AG09309 (cell line): ENCODE results near the genes SNRNP200 and ARID5A.

- RRBS: no CpG with 5 or more reads among the region's 4 CpGs
Measured at GRCh38 chr2:95820226-95821163, 171.1 kb downstream of the ANKRD36C start.

GRCh38 chr2:95883723-95884659, 107.6 kb downstream of the ANKRD36C start:
- RRBS: no CpG with 5 or more reads among the region's 14 CpGs

DNA sequence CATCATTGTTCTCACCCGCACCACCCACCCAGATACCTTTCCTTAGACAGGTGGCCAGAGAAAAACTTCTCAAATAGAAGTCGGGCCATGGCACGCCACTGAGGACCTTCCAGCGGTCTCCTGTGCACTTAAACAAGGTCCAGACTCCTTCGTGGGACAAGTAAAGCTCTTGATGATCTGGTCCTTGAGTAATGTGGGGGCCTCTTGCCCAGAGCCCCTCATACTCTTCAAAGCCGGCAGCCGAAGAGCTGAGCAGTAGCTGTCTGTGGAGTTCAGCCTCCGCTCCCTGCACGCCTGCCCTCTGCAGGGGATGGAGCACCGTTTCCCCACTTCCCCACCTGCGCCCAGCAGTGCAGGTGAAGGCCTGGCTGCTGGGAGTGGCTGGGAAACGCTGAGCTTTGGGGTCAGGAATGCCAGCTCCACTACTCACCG, 18.1 kb upstream of the ANKRD36C start:
- RRBS: no CpG with 5 or more reads among the region's 13 CpGs

- RRBS: no CpG with 5 or more reads among the region's 11 CpGs
Measured at GRCh38 chr2:96091543-96091831, 24.9 kb downstream of the ADRA2B start.

GRCh38 chr2:96131267-96131940, 6.9 kb downstream of the ASTL start:
- RRBS: no CpG with 5 or more reads among the region's 11 CpGs

DNA sequence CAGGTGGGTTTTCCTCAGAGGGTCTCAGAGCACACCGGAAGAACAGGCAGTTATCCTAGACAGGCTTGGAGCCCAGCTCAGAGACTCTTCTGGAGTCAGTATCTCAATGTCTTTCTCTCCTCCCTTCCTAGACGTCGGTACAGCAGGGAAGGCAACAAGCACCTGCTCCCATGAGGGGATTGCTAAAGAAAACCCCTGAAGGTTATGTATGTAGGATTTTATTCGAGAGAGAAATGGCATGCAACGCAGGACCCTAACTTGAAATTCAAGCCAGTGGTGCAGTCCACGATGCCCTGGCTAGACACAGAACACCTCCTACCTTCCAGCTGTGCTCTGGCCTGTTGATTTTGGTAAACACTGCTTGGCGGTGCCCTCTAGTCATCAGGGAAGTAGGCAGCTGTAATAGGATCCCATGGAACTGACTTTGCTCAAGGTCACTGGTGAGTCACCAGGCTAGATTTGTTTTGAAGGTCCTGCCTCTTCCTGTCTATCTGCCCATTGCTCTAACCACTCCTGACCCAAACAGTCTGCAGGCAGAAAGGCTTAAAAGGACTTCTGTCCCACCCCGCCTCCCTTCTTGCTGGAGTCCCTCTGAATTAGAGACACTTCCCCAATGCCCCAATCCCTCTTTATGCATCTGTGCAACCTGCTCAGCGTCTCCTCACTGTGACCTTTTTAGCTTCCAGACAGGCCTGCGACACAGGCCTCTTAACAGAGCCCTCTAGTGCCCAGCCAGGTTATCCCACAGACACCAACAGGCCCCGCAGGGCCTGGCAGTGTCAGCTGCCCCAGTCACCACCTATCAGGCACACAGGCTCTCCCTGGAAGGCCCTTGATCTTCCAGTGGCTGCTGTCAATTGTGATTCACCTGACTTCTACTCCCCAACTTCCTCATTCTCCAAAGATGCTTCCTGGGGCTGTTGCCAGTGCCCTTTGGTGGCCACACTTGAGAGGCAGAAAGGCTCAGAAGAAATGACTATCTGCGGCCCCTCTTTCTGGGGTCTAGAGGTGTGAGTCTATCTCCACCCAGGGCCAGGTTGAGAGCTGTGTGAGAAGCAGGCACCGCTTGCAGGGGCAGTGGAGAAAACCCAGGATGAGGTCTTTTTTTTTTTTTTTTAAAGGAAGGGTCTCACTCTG, 5.3 kb downstream of the TMEM127 start:
- RRBS: no CpG with 5 or more reads among the region's 13 CpGs

DNA sequence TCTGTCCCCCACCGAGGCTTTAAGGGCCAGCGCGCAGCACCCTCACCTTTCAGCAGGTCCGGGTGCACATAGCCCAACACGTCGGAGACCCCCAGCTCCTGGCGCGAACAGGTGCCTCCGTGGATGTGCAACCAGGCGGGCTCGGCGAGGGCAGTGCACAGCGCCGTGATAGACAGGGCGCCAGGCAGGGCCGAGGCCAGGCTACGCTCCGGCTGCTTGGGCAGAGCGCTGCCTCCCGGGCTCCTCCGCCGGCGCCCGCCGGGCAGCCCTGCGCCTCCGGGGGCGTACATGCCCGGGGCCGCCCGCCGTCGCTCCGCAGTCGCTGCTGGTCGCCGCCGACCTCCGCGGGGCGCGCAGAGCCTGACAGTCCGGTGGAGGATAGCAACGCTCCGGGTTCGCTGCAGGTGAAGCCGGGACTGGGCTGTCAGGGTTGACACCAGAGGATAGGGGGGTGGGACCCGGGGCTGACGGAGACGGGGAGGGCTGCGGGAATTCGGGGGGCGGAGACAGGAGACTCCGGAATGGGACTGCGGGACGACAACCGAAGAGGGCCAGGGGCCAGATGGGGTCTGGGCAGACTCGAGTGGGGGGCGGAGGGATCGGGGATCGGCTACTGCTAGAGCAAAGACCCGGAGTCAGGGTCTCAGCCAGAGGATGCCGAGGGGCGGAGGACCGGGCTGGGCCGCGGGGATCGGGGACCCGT, 554 bp downstream of the TMEM127 start:
- RRBS: 3% methylated on average over 30 of the region's 69 CpGs

DNA sequence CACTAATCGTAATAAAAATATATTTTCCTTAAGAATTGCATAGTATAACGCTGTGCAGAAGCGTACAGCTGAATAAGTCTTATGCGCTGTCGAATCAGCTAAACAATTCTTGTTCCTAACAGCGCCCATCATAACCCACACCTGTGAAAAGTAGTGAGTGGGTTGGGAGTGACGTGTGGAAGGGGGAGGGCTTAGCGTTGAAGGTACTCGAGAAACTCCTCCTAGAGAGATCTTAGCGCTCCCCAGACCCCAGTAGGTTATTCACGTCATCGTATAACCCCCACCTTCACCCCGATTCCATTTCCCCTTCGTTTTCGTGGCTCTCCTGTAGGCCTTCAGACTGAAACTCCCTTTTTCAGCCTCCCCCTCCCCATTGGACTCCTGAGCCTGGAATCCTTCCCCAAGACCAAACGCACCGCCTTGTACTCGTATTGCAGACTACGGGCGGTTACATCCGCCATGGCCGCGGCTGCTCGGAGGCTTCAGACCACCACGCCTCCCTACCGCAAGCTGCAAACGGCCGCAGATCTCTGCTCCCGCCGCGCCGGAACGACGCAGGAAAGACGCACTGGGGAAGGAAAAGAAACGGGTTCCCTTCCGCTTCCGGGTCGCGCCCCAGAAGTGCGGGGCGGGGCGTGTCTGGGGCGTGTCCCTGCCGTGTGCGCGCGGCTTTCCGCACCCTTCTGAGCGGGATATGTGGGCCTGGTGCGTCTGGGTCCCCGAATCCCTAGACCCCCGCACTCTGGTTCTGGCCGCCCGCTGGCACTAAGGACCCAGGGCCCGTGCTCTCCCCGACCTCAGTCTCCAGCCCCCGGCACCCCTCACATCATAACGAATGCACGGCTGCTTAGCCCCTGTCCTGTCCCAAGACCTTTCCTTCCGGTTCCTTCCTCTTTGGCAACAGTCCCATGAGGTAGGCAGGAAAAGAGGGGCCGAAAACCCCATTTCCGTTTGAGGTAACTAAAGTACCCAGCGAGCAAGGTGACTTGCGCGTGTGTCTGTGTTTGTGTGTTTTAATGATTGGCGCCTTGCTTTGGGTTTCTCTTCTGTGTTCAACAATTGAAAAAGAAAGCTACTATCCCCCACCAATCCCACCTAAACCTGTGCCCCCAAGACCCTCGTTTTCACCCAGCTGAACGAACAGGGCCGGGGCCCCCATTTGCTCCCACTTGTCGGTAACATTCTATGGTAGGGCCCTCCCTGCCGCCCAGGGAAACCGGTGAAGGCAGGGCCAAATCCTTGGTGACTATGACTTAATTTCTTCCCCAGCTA, at the start of gene SNRNP200:
Gene SNRNP200, minus strand, starts transcription at position 570 of the 1,272 bp plus-strand sequence.
- RRBS: 5% methylated on average over 20 of the region's 73 CpGs

DNA sequence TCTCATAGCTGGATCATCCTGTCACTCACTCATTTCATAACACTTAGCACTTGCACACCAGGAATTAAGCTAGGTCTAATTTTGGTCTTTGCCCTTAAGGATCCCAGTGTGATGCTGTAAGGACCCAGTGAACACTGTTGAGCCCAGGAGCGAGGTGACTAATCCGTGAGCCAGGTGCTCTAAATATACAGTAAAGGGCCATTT, 4.3 kb upstream of the ITPRIPL1 start:
- RRBS: no CpG with 5 or more reads among the region's 2 CpGs

DNA sequence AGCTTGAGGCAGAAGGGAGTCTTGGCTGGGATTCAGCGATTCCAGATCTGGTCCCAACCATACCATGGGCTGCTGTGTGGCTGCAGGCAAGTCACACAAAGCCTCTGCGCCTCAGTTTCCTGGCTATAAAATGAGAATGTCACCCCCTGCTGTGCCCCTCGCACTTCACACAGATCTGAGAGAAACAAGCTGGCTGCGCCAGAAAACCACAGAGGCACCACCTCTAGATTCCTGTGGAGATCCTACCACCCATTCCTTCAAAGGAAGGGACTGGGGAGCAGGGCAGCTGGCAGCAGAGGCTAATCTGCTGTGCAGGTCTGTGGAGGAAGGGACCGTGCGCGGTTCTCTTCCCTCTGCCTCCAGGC, 19.8 kb downstream of the NEURL3 start:
- RRBS: no CpG with 5 or more reads among the region's 7 CpGs

GRCh38 chr2:96501972-96502391, 3.2 kb downstream of the NEURL3 start:
- RRBS: no CpG with 5 or more reads among the region's 10 CpGs

DNA sequence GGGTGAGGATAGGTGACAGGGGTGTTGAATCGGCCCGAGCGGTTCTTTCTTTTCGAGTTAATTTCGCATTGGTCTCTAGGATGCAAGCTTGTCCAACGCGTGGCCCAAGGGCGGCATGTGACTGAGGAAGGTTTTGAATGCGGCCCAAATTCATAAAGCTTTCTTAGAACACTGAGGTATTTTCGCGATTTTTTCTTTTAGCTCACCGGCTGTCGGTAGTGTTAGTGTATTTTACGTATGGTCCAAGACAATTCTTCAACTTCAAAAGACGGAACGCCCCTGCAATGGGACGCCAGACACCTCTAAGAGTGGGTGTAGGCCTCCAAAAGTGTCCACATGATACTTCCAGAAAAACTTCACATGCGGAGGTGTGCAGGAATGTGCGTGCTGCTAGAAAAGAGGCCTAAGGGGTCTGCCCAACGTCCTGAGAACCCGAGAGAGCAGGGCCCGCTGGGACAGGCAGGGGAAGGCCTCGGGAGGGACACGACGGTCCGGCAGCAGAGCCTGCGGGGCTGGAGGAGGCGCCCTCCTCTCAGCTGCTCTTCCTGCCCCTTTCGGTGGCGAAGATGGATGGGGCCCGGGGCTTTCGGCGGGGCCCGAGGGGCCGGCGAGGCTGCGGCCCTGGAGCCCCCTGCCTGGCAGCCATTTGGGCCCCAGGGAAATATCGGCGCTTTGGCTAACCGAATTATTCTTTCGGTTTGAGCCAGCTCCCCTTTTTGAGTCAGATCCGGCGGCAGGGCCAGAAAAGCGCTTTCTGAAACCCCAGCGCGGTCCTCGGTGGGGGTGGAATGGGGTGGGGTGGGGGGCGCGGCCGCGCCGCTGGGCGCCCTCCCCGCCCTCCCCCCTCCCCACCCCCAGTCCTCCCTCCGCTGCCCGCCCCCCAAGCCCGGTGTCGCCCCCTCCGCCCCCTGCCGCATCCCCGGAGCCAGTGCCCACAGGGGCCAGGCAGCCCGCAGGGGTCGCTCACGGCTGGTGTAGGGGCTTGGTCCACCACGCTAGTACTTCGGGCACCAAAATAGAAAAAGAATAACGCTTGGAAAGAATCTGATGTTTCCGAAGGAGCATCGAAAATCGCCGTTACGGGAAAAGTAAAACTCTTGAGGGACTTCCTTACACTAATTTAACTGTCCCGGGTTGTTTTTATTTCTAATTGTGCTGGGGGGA, 9.3 kb upstream of the ARID5A start:
- RRBS: 15% methylated on average over 6 of the region's 73 CpGs

DNA sequence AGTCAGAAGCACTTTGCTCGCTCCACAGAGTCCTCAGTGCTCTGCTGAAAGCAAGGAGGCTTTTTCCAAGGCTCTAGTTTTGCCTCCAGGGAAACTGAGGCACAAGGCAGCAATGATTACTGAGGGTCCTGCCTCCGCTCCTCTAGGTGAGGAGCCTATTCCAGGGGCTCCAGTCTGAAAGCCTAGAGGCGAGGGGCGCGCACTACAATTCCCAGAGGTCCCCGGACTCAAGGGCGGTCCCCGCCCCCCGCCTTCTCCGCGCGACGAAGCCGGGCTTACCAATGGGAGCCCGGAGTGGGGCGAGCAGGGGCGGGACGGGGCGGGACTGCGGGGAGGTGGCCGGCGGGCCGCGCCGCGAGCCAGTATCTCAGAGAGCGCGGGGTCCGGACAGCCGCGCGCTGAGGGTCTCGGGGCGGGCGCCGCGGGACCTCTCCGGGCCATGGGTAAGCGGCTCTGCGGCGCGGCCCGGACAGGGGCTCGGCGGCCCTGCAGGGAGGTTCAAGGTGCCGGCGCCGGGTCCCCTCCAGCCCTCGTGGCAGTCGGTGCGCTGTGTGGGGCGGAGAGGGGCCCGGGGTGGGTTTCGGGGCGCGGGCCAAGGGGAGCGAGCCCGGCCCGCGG, at the start of gene ARID5A:
Gene ARID5A, plus strand, starts transcription at position 365 of the 618 bp plus-strand sequence.
- RRBS: 3% methylated on average over 48 of the region's 60 CpGs

- RRBS: no CpG with 5 or more reads among the region's 6 CpGs
Measured at GRCh38 chr2:96622468-96623473, 15.3 kb downstream of the KANSL3 start.

- RRBS: no CpG with 5 or more reads among the region's 3 CpGs
Measured at GRCh38 chr2:96758999-96759316, 1.7 kb upstream of the CNNM4 start.

DNA sequence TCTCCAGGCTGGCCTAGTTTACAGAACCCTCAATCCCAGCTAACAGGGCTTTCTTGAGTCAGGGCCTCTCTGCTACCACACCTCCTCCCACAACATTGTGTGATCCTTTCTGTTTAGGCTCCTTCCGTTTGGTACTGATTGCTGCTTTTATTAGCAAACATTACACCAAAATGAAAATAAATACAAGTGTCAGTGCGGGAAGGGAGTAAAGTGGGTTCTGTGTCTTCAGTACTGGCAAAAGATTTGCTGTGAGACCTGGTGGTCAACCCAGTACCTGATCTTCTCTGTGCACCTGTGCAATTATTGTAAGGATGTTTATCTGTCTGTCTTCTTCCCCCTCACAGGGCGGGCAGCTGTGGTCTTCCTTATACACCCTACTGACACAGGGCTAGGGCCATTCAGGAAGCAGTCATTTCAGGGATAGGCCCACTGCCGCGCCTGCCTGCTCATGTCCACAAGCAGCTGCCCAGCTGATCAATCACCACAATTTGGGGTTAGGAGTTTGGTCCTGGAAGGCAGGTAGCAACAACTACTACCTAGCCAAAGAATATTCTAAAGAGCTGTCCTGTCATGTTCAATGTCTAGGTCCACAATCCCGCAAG, 1.3 kb upstream of the CNNM4 start:
- RRBS: no CpG with 5 or more reads among the region's 6 CpGs

GRCh38 chr2:96761656-96762332, 1.1 kb downstream of the CNNM4 start:
- RRBS: no CpG with 5 or more reads among the region's 27 CpGs

DNA sequence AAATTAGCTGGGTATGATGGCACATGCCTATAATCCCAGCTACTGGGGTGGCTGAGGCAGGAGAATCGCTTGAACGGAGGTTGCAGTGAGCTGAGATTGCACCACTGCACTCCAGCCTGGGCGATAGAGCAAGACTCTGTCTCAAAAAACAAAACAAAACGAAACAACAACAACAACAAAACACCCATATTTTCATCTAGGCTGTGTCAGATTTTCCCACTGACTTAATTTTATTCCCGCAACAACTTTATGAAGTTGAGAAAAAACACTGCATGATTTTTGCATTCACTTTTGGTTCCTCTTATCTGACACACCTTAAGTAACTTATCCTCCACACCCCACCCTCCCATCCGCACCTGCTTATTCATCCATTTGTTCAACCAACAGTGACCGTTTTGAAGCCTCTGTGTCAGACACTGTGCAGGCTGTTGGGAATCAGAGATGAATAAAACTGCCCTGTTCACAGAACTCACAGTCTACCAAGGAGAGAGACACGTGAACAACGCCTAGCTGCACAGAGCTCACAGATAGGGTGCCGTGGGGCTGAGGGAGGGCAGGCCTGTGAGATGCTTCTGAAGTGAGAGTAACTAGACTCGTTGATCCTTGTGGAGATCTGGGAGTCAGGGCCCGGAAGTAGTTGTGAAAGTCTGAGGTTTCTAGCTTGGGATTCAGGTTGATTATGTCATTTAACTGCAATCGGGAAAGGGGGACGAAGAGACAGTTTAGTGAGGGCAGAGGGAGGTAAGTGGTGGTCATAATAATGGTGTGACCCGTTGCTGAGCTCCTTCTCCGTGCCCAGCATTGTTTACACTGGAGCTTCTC, 7.4 kb downstream of the CNNM4 start:
- RRBS: no CpG with 5 or more reads among the region's 16 CpGs

- RRBS: no CpG with 5 or more reads among the region's 4 CpGs
Measured at GRCh38 chr2:96789400-96789649, 26.7 kb upstream of the CNNM3 start.

- RRBS: no CpG with 5 or more reads among the region's 8 CpGs
Measured at GRCh38 chr2:96819194-96819693, 3.2 kb downstream of the CNNM3 start.